ENCODE results near the genes MYL7 and GCK.

DNA sequence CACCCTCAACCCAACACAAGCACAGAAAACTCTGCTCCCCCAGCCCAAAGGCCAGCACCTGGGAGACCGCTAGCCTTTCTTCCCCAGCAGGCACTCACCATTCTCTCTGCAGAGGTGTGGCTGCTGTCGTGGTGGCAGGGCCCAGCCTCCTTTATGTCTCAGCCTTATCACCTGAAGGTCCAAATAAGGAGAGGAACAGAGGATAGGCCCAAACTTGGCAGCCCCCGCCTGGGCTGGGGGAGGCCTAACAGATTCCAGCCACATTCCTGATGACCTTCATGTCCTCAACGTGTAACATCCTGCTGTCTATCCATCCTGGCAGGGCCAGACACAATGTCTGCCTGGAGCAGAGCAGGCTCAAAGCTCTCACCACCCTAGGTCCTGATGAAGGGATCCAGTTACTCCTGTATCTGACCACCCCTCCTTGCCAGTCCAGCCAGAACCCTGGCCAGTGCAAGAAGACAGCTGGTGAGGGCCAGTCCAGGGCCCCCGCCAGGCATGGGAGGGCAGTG lies at the start of gene MYL7:
Gene MYL7, minus strand, starts transcription at position 128 of the 512 bp plus-strand sequence.
- PRO-cap, 2 experiments = no peak in any of the 2 experiments
- RAMPAGE, long total RNA, 5 experiments = no peak in any of the 5 experiments

DNA sequence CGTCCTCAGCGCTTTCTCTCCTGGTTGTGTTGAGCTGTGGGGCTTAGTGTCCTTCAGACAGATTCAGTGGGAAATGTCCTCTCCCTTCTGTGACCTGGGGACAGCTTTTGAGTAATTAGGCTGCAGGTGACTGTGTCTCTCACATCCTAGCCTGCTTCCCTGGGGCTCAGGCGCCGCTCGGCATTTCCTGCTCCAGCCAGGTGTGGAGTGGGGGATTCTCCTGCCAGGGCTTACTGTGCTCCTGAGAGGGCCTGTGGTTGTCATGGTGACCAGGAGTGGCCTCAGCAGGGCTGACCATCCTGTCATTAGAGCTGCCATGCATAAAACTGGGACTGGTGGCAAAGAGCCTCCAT lies at the start of gene GCK:
Gene GCK, minus strand, starts transcription at position 209 of the 353 bp plus-strand sequence.
- PRO-cap, 2 experiments = no peak in any of the 2 experiments
- RAMPAGE, long total RNA, 5 experiments = start-site peak on the minus strand in 1 of 5 experiments, centred at position 207 of the sequence, 19 reads per replicate

DNA sequence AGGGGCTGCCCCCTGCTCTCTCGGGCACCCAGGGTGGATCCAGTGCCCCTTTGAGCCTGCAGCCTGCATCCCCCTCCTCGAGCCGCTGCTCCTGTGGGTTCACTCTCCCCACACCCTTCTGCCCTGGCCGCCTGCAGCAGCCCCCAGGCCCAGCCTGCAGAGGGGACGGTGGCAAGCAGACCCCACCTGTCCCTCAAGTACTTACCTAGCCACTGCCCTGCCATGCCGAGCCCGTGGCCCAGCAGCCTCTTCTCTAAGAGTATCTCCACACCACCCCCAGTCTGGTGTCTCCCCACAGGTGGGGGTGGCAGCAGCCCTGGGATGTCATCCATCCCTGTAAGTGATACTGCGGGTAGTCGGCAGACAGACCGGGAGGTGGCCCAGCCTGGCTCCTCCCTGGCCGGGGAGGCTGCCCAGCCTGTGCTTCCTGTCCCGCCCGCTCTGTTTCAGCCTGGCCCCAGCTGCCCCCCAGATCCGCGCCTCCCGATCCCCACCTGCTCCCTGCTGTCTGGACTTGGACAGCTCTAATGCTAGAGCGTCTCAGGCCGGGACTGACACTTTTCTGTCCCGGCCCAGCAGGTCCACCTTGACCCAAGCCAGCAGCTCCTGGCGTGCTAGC lies 24.9 kb downstream of the YKT6 start:
- PRO-cap, 2 experiments = no peak in any of the 2 experiments
- RAMPAGE, long total RNA, 5 experiments = no peak in any of the 5 experiments

- PRO-cap, 2 experiments = no peak in any of the 2 experiments
- RAMPAGE, long total RNA, 5 experiments = no peak in any of the 5 experiments
Measured at GRCh38 chr7:44519152-44519853, 21.8 kb downstream of the NPC1L1 start.

GRCh38 chr7:44618500-44619277 lies 12.3 kb downstream of the OGDH start:
- PRO-cap, 2 experiments = peak in 2 of 2 experiments; most common plus-strand start chr7:44619025 (in 1); most common minus-strand start chr7:44618788 (in 1)
- RAMPAGE, long total RNA, 5 experiments = no peak in any of the 5 experiments

GRCh38 chr7:44626015-44626344 lies 19.6 kb downstream of the OGDH start:
- PRO-cap, 2 experiments = no peak in any of the 2 experiments
- RAMPAGE, long total RNA, 5 experiments = no peak in any of the 5 experiments

- PRO-cap, 2 experiments = no peak in any of the 2 experiments
- RAMPAGE, long total RNA, 5 experiments = no peak in any of the 5 experiments
Measured at GRCh38 chr7:44693739-44694737, 54.6 kb upstream of the ZMIZ2 start.

- PRO-cap, 2 experiments = no peak in any of the 2 experiments
- RAMPAGE, long total RNA, 5 experiments = no peak in any of the 5 experiments
Measured at GRCh38 chr7:44695885-44696179, 52.8 kb upstream of the ZMIZ2 start.

GRCh38 chr7:44796812-44797735 lies 593 bp downstream of the PPIA start:
- PRO-cap, 2 experiments = peak in 2 of 2 experiments; most common plus-strand start chr7:44796943 (in 1); most common minus-strand start chr7:44796947 (in 2)
- RAMPAGE, long total RNA, 5 experiments = no peak in any of the 5 experiments

DNA sequence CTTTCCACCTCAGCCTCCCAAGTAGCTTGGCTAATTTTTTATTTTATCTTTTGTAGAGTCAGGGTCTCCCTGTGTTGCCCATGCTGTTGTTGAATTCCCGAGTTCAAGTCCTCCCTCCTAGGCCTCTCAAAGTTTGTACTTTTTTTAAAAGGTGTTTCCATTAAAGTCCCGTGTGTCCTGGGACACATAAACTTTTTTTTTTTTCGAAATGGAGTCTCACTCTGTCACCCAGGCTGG lies 24.3 kb downstream of the PPIA start:
- PRO-cap, 2 experiments = no peak in any of the 2 experiments
- RAMPAGE, long total RNA, 5 experiments = no peak in any of the 5 experiments

- PRO-cap, 2 experiments = no peak in any of the 2 experiments
- RAMPAGE, long total RNA, 5 experiments = no peak in any of the 5 experiments
Measured at GRCh38 chr7:44846285-44846925, 1.5 kb downstream of the H2AZ2 start.

GRCh38 chr7:44867134-44867793 lies 18.1 kb downstream of the PURB start:
- PRO-cap, 2 experiments = no peak in any of the 2 experiments
- RAMPAGE, long total RNA, 5 experiments = no peak in any of the 5 experiments

- PRO-cap, 2 experiments = no peak in any of the 2 experiments
- RAMPAGE, long total RNA, 5 experiments = no peak in any of the 5 experiments
Measured at GRCh38 chr7:44876189-44877347, 8.8 kb downstream of the PURB start.

- PRO-cap, 2 experiments = no peak in any of the 2 experiments
- RAMPAGE, long total RNA, 5 experiments = no peak in any of the 5 experiments
Measured at GRCh38 chr7:44891334-44891833, 6.1 kb upstream of the PURB start.

GRCh38 chr7:44914999-44915608 lies 29.8 kb upstream of the PURB start:
- PRO-cap, 2 experiments = no peak in any of the 2 experiments
- RAMPAGE, long total RNA, 5 experiments = no peak in any of the 5 experiments

- PRO-cap, 2 experiments = no peak in any of the 2 experiments
- RAMPAGE, long total RNA, 5 experiments = no peak in any of the 5 experiments
Measured at GRCh38 chr7:44953227-44953609, 25.6 kb downstream of the MYO1G start.

DNA sequence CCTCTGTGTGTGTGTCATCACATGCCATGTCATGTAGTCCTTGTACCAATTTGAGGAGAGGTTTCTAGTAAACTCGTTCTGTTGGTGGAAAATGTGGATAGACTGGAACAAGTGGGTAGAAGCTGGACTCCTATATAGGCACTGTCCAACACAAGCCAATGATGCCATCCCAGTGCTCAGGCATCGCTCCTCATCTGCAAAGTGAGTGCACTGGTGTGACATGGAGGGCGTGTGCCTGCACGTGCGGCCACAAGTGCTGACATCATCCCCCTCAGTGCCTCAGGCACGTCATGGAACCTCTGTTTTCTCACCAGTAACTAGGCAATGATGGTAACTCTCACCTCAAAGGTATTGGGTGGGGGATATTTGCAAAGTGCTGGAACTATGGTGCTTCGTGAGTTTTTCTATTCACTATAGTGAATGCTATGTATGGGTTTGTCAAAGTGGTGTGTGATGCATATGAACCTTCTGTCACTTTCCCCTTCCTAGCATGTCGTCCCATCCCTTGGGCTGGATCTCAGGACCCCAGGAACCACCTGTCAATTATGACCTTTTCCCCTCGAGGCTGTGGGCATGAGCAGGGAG lies 19.2 kb downstream of the MYO1G start:
- PRO-cap, 2 experiments = no peak in any of the 2 experiments
- RAMPAGE, long total RNA, 5 experiments = no peak in any of the 5 experiments

GRCh38 chr7:44966297-44967066 lies 12.3 kb downstream of the MYO1G start:
- PRO-cap, 2 experiments = no peak in any of the 2 experiments
- RAMPAGE, long total RNA, 5 experiments = no peak in any of the 5 experiments

DNA sequence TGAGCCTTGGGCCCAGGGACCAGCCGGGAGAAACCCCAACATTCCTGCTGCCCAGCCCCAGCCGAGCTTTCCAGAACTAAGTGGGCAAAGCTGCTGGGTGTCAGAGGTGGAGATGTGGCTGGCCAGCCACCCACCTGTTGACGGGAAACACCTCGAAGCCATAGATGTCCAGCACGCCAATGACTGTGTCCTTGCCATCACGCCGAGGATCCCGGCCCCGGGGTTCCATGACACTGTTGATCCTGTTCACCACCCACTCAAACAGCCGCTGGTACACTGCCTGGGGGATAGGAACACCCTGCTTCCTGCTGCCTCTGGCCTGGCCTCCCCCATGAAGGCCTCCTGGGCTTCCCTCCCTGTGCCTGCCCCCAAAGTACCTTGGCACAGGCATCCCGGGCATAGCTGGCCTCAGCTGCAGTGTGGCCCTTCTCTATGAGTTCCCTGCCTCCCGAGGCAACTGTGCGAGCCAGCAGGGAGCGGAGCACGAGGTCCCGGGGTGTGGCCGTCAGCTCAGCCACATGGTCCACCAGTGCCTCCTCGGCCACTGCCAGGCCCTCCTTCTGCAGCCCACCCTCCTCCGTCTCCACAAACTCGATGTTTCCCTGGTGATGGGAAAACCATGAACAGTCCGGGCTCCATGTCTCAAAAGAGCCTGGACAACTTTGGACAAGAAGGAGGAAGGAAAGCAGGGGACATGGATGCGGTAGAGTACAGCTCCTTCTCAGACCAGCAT lies 8.2 kb downstream of the MYO1G start:
- PRO-cap, 2 experiments = no peak in any of the 2 experiments
- RAMPAGE, long total RNA, 5 experiments = no peak in any of the 5 experiments

- PRO-cap, 2 experiments = no peak in any of the 2 experiments
- RAMPAGE, long total RNA, 5 experiments = no peak in any of the 5 experiments
Measured at GRCh38 chr7:44975856-44976129, 3.0 kb downstream of the MYO1G start.